RPMI7951 (cell line): ENCODE results near the genes CNNM2 and INA.

- RAMPAGE, long total RNA = no peak
Observed at GRCh38 chr10:102856081-102856495, 2.0 kb downstream of the BORCS7 start.

DNA sequence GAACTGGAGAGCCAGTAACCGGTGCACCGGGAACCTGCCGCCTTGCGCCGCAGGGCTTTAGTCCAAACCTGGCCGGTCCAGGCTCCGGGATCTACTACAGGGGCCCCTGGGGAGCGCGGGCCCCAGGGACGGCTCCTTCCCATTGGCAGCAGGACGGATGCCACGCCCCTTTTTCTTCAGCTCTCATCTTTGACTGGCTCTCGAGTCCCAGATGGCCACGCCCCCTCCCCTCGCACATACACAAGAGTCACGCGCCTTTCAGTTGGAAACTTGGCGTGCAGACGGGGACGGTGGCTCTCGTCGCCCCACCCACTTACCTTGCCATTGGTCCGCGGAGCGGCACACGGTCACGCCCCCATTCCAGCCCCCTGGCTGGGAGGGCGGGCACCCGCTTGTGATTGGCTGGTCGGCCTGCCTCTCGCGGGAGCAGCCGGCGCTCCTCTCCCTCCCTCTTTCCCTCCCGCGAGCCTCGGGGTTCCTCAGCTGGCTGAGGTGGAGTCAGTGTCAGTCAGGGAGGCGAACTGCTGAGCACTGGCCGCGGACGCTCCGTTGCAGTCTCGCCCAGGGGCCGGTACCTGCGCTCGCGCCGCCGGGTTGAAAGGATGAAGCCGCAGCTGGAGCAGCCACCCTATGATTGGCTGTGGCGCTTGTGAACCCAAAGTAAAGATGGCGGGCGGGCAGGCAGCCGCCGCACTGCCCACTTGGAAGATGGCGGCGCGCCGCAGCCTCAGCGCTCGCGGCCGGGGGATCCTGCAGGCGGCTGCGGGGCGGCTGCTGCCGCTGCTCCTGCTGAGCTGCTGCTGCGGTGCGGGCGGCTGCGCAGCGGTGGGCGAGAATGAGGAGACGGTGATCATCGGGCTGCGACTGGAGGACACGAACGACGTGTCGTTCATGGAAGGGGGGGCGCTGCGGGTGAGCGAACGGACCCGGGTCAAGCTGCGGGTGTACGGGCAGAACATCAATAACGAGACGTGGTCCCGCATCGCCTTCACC is at the start of gene CNNM2:
Gene CNNM2 (plus strand): TSS at position 444 of the 993 bp plus-strand sequence.
- RAMPAGE, long total RNA = no peak

- RAMPAGE, long total RNA = no peak
Observed at GRCh38 chr10:102918844-102919138, 697 bp downstream of the CNNM2 start.

GRCh38 chr10:102921339-102922388 is 3.6 kb downstream of the CNNM2 start:
- RAMPAGE, long total RNA = no peak

GRCh38 chr10:103276543-103277261 is at the start of gene INA:
INA (plus strand) TSS chr10:103277138.
- RAMPAGE, long total RNA = no peak

DNA sequence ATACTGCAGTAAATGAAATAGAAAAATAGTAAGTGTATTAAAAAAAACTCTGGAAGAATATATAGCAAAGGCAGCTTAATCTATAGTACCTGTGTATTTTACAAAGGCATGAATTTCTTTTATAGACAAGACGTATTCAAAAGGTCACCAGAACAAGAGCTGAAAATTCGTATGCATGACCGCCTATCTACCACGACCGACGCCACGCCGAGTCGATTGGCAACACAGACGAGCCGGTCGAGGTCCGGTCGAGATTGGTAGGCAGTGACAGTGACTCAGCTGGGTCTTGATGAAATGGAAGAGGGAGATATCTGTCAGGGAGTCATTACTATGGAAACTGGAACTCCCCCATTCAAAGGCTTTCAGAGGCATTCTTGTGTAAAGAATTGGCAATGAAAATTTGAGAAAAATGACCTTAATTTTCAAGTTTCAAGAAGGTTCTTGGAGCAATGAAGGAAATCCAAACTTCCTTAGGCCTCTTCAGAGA is 2.1 kb downstream of the ATP5MK start:
- RAMPAGE, long total RNA = no peak

DNA sequence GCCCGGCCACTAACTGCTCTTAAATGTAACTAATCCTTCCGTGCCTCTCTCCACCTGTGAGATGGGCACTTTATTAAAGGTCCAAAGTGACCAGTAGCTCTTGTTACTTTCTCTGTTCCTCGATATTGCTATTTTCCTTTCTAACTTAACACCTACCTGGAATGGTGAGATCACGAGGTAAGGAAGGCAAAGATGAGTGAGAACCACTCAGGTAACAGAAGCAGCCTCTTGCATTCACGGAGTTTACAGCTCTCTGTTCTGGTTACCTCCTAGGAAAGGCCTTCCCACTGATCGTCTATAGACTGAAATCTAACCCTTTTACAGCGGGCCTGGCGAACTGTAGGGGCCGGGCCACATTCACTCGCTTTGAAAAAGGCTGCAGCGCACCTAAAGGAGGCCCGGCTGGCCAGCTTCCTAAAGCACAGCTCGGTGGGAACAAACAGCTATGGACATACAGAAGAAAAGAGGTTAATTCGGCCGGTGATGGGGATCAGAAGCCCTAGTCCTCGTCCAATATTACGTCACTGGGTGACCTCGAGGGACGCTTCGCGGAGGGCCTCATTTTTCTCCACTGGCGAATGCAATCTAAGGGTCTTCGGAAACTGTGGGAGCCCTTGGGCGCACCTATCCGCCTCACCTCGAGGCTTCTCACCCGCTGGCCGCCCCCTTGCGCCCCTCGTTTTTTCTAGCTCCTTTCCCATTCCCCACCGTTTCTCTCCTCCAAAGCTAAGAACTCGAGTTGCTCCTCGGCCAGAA is 507 bp downstream of the ATP5MK start:
- RAMPAGE, long total RNA = no peak

- RAMPAGE, long total RNA = no peak
Observed at GRCh38 chr10:103450778-103451896, 1.0 kb downstream of the CALHM2 start.

GRCh38 chr10:103491994-103492381 is 1.5 kb upstream of the NEURL1 start:
- RAMPAGE, long total RNA = no peak

DNA sequence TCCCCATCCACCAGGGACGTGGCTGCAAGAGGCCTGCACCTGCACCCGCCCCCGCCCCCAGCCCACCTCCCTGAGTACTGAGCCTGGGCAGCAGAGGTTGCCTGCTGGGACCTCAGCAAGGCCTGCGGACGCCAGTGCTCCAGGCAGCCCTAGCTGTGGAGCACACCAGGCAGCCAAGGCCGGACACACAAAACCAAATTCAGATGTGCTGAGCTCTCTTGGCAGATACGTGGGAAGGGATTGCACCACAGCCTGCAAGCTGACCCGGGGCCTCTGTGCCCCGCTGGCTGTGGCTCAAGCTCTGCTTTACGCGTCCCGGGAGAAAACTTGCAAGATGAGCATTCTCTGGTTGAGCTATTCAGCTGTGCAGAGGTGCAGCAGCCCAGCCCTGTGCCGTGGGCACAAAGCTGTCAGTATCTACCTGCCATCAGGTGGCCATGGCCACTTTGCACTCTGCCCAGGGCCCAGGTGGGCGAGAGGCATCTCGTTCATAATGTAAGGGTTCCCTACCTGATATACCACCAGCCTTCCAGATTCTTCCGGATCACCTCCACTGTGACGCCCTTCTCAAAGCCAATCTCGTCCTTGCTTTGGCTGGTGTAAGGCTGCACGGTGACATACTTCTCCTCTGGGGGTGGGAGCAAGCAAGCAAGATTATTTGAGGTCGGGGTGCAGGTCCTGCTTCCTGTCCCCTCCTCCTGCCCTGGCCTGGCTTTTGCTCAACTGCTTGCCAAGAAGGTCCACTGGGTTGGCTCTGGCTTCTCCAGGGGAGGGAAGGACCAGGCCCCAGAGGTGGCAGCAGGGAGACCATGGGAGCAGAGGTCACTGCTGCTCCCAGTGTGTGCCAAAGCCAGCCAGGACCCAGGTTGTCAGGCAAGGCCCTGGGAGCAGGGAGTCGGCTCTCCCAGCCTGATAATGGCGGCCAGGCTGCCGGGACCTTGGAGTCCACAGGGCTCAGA is 123.5 kb downstream of the NEURL1 start:
- RAMPAGE, long total RNA = no peak

GRCh38 chr10:103658358-103658776 is 164.9 kb downstream of the NEURL1 start:
- RAMPAGE, long total RNA = no peak

GRCh38 chr10:103713442-103713948 is 141.9 kb downstream of the SH3PXD2A start:
- RAMPAGE, long total RNA = no peak

DNA sequence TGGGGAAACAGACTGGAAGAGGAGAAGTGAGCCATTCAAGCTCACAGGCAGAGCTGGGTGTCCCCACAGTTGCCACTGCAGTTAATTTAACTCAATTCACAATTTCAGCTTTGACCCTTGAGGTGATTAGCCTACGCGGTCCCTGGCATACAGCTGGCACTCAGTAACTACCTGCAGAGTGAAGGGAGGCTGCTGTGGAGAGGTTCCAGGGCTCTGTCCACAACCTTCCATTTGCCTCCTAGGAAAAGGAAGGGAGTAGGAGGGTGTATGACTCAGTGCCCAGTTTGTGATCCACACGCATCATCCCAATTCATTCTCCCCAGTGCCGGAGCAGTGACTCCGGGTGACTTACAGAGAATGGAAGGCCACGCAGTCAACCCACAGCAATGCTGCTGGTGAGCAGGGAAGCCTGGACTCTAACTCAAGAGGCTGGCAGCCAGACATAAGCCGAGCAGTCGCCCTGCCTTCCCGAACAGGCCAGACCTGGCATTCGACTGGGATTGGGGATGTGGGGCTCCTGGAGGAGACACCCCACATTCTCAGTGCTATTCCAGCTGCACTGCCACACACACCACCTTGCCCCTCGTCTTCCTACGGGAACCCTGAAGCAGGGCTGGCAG is 140.0 kb downstream of the SH3PXD2A start:
- RAMPAGE, long total RNA = no peak

DNA sequence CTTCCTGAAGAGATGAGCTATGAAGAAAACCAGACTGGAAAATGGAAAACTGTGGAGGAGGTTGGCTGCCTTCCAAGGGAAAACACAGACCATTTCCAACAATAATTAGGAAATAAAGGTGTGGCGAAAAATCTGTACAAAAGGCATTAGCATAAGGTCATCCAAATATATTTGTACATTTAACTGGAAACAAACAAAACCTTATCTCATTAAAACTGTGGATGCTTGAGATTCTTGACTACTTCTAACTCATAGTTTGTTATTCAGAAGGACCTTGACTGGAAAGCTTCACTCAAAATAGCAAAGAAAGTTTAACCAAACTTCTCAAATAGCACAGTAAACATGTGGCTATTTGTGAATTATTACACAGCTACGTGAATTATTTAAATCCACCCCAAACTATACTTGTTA is 1.6 kb downstream of the STN1 start:
- RAMPAGE, long total RNA = no peak

DNA sequence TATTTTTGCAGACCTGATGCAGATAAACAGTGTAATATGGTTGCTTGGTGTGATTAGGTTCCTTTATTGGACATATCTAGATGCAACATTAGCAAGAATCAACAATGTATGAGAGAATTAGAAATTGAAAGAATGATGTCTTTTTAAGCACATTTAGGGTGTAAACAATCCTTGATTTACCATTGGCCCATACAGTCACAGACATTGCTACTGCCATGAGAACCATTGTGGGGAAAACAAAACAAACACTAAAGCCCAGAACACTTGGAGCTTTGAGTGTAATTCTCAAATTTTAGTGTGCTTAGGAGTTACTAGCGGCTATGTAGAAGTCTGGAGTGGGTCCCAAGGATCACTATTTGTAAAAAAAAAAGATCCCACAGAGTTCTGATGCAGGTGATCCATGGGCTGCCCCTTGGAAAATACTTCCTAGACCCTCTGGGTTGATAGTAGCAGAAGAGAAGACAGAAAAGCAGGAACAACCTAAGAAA is 36.8 kb downstream of the SLK start:
- RAMPAGE, long total RNA = no peak

GRCh38 chr10:104052158-104053071 is 33.3 kb downstream of the COL17A1 start:
- RAMPAGE, long total RNA = no peak

GRCh38 chr10:104292995-104293587 is 24.1 kb downstream of the GSTO2 start:
- RAMPAGE, long total RNA = no peak

GRCh38 chr10:104313184-104313605 is 25.1 kb downstream of the ITPRIP start:
- RAMPAGE, long total RNA = no peak

DNA sequence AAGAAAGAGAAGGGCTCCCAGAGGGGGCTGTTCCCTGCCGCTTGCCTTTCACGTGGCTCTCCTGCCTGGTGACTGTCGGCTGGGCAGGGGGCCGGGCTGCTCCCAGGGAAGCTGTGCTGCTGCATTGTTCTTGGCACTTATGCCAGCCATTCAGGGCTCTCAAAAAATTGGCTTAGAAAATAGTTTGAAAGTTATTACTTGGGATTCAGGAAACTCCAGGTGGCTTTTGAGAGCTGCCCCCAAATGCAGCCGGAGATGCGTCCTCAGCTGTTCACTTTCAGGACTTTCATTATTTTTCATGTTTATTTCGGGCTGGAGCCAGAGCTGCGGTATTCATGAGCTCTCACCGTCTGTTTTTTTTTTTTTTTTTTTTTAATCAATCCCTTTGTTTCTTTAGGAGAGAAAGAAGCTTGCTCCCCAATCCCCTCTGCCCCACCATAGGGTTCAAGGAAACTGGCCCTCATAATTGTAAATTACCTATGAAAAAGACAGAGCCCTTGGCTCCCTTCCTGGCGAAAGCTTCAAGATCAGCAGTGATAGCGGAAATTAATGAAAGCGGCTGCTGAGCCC is 94.1 kb downstream of the SORCS3 start:
- RAMPAGE, long total RNA = no peak

GRCh38 chr10:105951968-105952537 is 1212.5 kb downstream of the SORCS1 start:
- RAMPAGE, long total RNA = no peak